Glomerular endothelial cell (primary cell): ENCODE data around the gene CFAP300.

DNA sequence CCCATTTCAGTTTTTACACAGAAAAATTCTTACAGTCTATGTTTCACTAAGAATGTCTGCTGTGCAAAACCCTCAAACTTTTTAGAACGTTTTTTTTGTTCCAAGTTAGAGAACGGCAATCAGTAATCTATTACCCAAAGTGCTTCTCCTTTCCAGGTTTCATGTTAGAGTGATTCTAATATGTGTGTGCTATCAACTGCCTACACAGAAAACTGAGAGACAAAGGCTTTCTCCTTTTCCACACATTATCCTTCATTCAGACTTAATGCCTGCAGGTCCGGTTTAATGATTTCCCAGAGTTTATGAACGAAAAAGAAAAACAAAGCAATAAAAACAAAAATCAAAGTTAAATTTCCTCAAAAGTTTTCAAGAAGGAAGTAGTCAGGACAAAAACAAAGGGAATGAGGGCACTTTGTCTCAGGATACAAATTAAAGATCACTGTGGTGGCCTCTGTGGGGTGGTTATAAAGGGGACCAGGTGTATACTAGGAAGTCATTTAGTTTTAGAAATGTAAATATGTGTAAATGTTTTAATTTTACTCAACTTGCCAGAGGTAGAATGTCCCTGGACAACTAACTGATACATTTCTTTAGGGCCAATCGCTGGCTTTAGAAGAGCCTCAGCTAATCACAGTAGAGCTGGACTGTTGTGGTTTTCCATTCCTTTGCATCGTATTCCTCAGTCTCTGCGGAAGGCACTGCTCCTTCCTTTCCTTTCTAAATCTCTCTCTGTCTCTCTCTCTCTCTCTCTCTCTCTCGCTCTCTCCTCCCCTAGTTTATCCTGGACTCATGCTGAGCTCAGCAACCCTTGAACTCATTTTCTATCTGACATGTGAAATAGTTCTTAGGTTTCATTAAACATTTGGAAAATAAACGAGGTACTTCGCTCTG lies 11.5 kb upstream of the SESN3 start:
- RAMPAGE, long total RNA, result no peak

- RAMPAGE, long total RNA, result no peak
Measured at GRCh38 chr11:95282024-95282913, 51.3 kb upstream of the SESN3 start.

GRCh38 chr11:95335730-95336564 lies 104.9 kb upstream of the SESN3 start:
- RAMPAGE, long total RNA, result no peak

DNA sequence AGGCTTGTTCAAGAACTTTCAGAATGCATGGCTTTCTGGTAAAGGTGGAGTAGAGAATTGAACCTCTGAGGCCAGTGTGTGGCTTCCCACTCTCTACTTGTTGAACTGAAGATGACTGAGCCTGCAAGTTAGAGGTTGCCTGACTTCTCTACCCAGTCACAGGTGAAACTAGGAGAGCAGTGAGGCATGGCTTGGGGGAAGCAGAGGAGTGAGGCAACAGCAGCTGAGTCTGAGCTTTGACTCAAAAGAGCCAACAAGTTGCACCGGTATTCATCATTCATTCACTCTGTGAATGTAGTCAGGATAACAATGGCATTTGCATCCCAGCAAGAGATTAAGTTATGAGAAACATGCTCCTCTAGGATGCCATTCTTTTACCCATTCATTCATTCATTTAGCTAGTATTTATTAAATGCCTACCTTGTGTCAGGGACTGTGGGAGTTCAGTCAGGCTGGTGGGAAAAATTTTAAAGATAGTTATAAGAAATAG lies 256.5 kb upstream of the SESN3 start:
- RAMPAGE, long total RNA, result no peak

DNA sequence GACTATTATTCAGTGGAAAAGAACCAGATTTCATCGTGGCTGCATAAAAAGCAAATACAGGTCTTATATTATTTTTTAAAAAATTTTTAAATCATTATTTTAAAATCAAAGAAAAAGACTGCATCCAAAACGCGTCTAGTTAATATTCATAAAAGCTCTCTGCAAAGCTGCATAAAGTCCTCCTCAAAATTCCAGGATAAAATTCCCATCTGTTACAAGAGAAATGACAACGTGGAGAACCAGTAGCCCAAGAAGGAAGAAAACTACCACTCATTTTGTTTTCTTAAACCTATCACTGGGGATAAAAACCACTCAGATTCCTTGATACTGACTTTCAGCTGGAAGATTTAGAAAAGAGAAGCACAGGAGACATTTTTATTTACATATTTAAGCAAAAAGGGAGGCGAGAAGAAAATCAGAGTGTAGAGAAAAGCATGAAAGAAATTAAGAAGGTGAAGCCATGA lies 922 bp downstream of the MTMR2 start:
- RAMPAGE, long total RNA, result no peak

GRCh38 chr11:96013942-96014746 lies 90.2 kb upstream of the MTMR2 start:
- RAMPAGE, long total RNA, result no peak

- RAMPAGE, long total RNA, result no peak
Measured at GRCh38 chr11:96179660-96180125, 163.3 kb downstream of the MAML2 start.

DNA sequence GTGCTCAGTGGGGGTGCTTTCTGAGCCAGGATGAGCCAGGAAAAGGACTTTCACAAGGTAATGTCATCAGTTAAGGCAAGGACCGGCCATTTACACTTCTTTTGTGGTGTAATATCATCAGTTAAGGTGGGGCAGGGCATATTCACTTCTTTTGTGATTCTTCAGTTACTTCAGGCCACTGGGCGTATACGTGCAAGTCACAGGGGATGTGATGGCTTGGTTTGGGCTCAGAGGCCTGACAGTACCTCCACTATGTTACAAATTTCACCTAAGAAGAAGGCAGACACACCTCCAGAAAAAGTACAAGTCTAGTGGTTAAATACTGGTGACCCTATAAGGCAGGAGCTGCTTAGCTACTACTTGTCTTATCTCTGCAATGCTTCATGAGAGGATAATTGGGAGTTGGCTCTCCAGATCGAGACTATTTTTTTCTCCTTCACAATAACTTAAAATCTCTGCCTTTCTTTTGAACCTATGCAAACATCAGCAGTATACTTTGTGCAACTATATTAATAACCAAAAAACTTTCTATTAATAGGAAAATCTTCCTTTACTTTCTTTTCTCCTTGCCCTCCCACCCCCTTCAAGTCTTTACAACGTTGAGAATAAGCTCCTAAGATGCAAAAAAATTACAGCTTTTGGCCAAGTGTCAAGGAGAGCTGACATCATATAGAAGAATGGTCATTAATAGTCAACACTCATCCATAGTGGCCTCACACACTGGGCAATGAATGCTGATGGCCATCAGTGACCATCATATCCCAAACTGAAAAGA lies 161.8 kb downstream of the MAML2 start:
- RAMPAGE, long total RNA, result no peak

DNA sequence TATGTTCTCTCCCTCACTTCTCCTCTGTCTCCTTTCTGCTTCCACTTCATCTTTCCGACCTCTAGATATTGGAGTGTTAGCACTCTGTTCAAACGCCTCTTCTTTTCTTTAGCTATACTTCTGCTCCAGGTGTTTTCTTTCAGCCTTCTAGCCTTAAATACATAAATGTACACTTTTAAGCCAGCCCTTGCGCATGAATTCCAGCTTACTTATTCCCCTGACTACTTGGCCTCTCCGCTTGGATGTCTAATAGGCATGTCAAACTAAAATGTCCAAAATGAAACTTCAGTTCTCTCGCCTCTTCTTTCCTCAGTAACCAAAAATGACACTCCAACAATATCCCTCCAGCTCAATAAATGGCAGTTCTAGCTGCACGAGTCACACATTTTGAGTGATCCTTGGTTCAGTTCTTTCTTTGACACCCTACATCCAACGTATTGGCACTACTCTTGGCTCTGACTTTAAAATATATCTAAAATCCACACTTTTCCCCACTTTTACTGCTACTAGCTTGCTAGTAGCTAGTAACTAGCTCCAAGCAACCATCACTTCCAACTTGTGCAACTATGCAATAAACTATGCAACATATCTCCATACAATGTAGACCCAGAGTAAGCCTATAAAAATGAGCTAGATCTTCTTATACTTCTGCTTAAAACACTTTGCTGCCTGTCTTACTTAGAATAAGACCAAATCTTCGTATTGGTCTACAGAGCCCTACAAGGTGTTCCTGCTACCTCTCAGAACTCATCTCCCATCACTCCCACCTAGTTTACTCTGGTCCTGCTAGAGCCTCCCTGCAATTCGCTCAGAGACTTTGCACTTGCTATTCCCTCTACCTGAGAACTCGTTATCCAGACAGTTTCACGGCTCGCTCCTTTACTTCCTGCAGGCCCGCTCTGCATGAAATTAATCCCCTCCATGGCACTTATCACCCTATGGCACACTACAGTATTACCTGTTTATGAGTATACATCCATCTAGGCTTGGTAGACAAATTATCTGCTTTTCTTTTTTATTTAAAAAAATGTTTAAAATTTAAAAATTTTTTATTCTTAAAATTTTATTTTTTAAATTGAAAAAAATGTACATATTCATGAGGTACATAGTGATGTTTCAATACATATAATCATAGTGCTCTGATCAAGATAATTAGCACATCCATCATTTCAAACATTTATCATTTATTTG lies 93.4 kb downstream of the MAML2 start:
- RAMPAGE, long total RNA, result no peak

- RAMPAGE, long total RNA, result no peak
Measured at GRCh38 chr11:96255269-96255980, 87.6 kb downstream of the MAML2 start.

GRCh38 chr11:96324896-96325418 lies 18.0 kb downstream of the MAML2 start:
- RAMPAGE, long total RNA, result no peak

GRCh38 chr11:97474293-97474524 lies 1084.4 kb downstream of the JRKL start:
- RAMPAGE, long total RNA, result no peak

DNA sequence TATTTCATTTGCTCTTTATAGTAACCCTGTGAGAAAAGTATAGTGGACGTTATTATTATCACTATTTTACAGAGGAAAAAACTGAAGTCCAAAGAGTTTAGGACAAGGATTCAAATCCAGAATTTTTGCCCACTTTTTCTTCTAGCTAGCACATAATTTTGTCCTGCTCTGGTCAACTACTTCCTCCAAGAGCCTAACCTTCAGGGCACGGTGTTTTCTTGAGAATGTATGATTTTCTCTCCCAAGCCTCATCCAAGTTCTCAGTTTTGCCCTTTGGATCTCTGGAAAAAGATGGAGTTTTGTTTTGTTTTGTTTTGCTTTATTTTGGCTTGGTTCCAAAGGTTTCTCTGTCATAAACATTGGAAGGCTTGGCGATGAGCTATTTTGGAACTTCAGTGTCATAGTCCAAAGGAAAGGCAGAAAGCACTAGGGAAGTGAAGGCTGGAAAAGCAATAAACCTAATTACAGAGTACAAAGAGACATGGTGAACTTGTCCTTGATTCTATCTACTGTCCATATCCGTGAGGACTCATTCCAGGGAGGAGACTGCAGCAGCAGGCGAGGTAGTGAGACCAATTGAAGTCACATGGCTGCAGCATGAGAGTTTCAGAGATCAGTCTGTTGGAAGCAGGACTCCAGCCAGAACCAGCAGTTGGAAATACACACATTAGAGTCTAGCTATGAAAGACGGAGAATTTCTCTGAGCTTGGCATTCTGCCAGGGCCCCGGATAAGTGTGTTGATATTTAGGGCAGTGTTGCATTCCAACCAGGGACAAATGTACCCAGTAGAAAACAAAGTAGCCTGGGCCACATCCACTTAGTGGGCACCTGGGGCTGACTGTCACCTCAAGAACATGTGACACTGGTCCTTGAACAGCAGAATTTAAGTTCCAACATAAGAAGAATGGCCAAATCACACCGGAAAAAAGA lies 54.2 kb upstream of the ARHGAP42 start:
- RAMPAGE, long total RNA, result no peak

GRCh38 chr11:100680919-100681600 lies 6.0 kb upstream of the ARHGAP42 start:
- RAMPAGE, long total RNA, result no peak

GRCh38 chr11:100981247-100981851 lies 148.3 kb downstream of the PGR start:
- RAMPAGE, long total RNA, result no peak

DNA sequence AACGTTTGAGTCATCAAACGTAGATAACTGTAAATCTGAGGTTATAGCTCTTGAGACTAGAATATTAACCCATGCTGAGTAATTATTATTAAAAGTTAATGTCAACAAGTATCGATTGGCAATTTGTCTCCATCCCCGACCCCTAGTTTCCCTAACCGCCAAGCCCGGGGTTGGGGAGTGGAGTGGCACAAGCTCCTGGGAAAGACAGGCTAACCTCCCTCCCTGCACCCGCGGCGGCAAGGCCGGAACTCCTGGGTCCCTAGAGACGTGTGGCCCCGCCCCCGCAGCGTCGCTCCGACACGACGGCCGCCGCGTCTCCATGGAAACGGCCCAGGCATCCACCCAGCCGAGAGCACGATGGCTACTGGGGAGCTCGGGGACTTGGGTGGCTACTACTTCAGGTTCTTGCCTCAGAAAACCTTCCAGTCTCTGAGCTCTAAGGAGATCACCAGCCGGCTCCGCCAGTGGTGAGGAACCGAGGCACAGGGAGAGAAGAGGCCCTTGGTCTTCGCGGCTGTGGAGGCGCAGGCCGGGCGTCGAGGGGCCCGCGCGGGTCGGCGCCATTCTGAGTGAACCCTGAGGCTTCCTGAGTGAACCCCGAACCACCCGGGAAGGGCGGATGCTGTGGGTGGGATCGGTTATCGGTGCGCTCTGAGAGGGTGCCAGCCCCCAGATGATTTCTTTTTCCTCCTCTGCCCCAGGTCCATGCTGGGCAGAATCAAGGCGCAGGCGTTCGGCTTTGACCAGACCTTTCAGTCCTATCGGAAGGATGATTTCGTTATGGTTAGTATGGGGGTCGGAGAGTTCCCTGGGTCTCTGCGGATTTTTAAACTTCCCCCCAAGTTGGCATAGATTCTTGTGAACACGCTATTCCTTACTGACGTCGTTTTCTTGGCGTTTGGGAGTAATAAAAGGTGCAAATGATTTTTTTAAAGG lies at the start of gene CFAP300:
Gene CFAP300, plus strand, starts transcription at position 324 of the 936 bp plus-strand sequence.
- RAMPAGE, long total RNA, result no peak

- RAMPAGE, long total RNA, result no peak
Measured at GRCh38 chr11:102179418-102179845, 69.2 kb downstream of the YAP1 start.

DNA sequence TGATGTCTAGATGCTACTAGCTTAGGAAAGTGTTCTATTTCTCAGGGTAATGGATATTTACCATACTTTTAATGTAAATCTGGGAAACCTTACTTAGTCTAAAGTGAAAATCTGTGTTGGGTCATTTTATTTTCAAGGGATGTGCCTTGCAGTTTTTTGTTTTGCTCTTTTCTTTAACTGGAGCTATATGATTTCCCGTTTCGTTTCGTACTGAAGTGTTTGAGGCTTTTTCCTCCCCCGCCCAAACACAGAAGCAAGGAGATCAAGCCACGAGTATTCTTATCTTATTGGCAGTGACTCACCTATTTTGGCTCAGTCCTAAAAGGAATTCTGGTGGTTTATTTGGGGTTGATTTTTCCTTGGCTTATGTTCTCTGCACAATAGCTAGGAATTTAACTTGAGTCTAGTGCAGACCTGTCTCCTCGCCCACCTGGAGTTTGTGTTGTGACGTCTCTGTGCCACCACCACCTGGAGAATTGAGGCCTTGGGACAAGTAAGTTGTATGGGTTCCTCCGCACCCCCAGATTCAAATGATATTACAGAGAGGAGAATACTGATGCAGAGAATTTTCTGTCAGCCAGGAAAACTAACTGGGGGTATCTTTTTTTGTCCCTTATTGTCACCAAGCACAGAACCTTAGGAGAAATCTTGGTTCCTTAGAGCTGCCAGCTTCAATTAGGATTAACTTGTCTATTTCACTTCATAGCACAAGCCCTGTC lies 90.5 kb upstream of the BIRC3 start:
- RAMPAGE, long total RNA, result no peak

DNA sequence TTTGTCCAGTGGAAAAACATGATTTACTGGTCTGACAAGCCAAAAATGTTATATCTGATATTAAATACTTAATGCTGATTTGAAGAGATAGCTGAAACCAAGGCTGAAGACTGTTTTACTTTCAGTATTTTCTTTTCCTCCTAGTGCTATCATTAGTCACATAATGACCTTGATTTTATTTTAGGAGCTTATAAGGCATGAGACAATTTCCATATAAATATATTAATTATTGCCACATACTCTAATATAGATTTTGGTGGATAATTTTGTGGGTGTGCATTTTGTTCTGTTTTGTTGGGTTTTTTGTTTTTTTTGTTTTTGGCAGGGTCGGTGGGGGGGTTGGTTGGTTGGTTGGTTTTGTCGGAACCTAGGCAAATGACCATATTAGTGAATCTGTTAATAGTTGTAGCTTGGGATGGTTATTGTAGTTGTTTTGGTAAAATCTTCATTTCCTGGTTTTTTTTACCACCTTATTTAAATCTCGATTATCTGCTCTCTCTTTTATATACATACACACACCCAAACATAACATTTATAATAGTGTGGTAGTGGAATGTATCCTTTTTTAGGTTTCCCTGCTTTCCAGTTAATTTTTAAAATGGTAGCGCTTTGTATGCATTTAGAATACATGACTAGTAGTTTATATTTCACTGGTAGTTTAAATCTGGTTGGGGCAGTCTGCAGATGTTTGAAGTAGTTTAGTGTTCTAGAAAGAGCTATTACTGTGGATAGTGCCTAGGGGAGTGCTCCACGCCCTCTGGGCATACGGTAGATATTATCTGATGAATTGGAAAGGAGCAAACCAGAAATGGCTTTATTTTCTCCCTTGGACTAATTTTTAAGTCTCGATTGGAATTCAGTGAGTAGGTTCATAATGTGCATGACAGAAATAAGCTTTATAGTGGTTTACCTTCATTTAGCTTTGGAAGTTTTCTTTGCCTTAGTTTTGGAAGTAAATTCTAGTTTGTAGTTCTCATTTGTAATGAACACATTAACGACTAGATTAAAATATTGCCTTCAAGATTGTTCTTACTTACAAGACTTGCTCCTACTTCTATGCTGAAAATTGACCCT lies 86.6 kb upstream of the BIRC3 start:
- RAMPAGE, long total RNA, result no peak

DNA sequence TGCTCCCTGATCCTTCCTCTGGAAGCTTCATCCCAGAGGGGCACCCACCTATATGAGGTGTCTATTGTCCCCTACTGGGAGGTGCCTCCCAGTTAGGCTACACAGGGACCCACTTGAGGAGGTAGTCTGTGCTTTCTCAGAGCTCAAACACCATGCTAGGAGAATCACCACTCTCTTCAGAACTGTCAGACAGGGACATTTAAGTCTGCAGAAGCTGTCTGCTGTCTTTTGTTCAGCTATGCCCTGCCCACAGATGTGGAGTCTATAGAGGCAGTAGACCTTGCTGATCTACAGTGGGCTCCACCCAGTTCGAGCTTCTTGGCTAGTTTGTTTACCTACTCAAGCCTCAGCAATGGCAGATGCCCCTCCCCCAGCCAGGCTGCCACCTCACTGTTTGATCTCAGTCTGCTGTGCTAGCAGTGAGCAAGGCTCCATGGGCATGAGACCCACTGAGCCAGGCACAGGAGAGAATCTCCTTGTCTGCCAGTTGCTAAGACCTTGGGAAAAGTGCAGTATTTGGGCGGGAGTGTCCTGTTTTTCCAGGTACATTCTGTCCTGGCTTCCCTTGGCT lies 16.5 kb upstream of the BIRC3 start:
- RAMPAGE, long total RNA, result no peak